Diencephalon (tissue), 2 donors: ENCODE results near the genes TRIM37, TUBD1 and TBX2.

- RAMPAGE, long total RNA: no peak
Observed at GRCh38 chr17:58515775-58516212, 1.4 kb upstream of the MTMR4 start.

GRCh38 chr17:58520825-58521252 lies 6.4 kb upstream of the MTMR4 start:
- RAMPAGE, long total RNA: no peak

DNA sequence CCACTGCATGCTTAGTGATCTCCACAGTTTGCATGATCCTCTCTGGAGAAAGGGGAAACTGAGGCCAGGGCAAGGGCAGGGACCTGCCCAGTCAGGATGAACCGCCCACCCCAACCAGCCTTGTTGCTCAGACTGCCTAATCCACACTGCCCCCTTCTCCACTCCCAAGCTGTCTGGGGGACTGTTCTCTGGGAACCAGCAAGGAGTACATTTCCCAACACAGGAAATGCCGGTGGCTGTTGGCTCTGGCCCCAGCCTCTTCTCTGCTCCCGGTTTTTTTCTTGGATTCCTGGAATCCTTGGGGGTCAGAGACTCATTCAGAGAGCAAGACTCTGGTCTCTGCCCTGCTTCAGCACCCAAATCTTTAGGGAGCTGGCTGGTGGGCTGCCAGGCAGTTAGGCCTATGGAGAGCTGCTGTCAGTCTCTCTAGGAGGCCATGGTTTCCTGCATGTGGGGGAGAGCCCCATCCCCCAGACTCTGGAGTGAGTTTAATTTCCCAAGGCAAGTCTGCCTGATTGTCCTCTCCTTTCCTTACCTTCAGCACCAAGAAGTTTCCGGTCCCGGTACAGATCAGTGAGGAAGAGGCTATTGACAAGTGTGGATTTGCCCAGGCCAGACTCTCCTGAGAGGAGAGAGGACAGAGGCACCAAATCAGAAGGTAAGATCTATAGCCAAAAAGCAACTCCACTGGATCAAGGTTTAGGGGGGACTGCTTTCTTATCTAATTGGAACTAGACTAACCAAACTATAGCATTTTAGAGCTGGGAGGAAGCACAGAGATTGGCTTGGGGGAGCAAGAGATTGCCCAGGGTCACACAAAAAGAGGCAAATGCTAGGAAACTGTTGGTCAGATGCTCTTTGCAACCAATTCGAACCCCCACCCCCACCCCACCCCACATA lies 11.0 kb upstream of the MTMR4 start:
- RAMPAGE, long total RNA: no peak

DNA sequence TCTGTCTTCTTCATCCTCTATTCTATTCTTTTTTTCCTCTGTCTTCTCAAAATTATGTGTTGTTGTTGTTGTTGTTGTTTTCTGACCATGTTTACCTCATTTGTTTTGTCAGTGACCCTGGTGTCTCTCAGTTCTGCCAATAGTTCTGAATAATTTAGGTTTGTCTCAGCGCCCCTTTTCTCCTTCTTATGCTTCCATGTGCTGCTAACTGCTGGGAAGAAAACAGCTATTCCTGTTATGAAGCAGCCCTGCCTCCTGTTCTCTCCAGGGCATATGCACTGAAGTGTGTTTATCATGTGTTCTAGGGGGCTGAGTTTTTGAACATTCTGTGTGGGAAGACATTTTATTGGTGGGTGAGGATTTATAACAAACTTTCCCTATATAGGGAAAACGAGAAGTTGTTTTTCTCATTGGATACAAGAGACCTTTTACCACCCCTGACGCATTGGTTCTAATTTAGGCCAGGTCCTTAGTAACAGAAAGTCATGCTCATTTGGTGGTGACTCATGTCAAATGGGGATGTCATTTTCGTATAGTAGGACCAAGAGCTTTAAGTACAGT lies 135.7 kb downstream of the TRIM37 start:
- RAMPAGE, long total RNA: no peak

DNA sequence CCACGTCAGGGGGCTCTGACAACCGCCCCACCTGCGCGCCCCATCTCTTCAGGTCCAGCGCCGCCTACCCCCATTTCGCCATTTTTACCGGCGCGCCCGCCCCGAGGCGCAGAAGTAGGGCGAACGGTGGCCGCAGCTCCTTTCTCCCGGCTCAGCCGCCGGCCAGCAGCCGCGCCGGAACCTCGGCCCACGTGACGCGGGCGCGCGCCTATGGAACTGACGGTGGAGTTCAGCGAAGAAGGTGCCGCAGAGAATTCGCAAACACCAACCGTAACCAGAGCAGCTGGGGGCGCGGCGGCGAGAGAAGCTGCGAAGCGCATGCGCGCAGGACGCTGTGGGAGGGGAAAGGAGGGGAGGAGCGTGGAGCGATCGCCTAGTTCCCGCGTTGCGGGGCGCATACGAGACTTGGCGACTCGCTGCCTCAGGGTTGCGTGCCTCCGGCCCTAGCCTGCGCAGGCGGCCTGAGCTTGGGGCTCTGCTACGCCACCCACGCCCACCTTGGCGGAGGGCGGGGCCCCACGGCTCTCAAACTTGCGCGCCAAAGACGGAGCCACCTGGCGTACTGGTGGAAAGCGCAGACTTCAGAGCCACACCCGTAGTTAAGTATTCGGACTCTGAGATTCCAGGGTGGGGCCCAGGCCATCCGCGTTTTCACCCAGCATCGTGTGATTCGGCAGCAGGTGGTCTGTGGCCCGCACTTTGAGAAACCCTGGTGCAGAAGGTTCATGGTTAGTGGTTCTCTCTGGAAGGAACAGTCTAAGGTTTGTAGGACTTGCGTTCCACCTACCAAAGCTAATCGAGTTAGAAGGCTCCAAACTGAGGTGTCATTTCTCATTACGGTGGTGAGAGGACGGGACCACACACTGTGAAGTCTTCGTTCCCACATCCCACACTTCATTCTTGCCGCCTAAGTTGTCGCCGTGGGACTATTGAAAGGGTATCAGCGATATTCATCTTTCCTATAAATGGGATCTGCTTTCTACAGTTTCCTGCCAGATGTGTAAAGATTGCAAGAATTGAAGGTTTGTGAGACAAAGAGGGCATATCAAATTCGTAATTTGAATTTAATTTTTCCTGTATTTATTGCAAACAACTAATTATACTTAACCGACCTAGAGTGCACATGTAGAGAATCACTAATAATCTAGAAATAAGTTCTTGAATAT lies at the start of gene TRIM37:
TSS of gene TRIM37 (minus strand) at position 311 of the 1,166 bp plus-strand sequence.
- RAMPAGE, long total RNA: start-site peak on the minus strand centred at position 152 of the sequence, 101 bp wide, 1,636 and 967 reads in 2 replicates; start-site peak on the plus strand centred at position 431 of the sequence, 181 bp wide, 12 and 26 reads in 2 replicates

- RAMPAGE, long total RNA: no peak
Observed at GRCh38 chr17:59315886-59316160, 15.6 kb upstream of the YPEL2 start.

DNA sequence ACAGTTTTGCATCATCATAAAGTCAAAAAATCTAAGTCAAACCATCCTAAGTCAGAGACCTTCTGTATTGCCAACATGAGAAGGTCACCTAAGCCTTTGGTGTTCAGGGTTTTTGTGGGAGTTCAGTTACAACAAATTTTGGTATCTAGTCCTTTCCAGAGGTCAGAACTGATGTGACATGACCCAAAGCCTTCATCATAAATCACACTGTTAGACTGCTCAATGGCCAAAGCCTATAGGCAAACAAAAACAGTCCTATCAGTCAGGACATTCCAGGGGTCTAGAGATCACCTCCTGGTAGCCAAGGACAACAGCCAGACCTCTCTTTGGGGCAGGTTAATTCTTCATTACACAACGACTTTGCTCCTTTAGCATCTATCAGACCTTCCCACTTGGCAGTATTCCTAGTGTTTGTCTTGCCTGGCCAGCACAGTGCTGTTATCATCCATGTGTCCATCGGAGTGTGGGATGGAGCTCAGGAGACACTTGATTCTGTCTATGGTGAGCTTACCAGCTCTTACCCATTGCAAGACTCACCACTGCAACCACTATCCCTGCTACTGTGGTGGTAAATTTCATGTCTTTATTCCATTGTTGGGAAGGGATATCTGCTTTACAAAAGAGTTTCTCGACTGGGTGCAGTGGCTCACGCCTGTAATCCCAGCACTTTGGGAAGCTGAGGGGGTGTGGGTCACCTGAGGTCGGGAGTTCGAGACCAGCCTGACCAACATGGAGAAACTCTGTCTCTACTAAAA lies 95.6 kb upstream of the DHX40 start:
- RAMPAGE, long total RNA: no peak

- RAMPAGE, long total RNA: no peak
Observed at GRCh38 chr17:59693402-59694576, 13.4 kb downstream of the PTRH2 start.

- RAMPAGE, long total RNA: no peak
Observed at GRCh38 chr17:59696997-59697471, 10.2 kb downstream of the PTRH2 start.

DNA sequence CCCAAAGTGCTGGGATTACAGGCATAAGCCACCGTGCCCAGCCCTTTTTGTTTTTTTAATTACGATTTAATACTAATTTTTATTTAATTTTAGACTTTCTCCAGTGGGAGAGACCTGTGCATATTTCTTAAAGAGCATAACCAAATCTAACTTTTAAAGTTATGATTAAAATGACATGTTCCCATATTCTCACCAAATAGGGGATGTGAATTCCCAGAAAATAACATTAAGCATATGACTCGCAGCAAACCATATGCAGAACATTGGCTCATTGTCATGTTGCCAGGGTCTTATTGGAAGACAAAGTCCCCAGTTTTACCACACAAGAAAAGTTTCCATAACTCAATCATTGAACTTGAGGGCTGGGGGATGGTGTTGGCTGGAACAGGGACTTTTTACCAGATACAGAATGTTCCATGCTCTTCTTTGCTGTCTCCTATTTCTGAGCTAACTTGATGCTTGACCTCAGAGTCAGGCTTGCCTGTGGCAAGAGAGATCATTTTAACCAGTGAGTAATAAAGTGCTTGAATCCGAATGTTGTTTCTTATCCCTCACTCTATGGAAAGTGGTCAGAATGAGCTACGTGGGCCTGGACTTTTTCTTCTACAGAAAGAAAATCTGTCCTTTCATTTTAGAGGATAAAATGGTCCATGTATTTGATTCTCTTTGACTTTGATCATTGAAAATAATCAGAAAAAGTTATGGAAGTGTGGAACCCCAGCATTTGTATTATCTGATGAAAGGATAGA lies 67.2 kb downstream of the TUBD1 start:
- RAMPAGE, long total RNA: no peak

GRCh38 chr17:59847384-59848227 lies 45.1 kb downstream of the TUBD1 start:
- RAMPAGE, long total RNA: no peak

DNA sequence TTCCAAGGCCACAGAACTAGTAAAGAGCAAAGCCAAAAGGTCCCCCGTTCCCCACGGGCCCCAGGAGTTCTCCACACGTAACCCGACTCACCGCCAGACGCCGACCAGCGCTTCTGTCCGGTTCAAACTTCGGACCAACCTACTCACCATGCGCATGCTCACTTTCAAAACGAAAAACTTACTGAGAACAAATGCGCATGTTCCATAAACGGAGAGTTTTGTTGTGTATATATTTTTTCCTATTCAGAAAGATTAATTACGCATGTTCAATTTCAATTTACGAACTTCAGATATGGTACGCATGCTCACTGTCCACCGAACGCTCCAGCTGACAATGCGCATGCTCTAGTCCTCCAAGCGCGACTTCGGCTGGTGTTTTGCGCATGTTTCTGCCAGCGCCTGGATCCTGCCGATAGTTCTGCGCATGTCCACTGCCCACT lies at the start of gene TUBD1:
TSS of gene TUBD1 (minus strand) at position 338 of the 440 bp plus-strand sequence.
- RAMPAGE, long total RNA: start-site peak on the minus strand centred at position 289 of the sequence, 58 bp wide, 32 and 33 reads in 2 replicates

- RAMPAGE, long total RNA: no peak
Observed at GRCh38 chr17:59958597-59959544, 5.7 kb downstream of the RNFT1 start.

DNA sequence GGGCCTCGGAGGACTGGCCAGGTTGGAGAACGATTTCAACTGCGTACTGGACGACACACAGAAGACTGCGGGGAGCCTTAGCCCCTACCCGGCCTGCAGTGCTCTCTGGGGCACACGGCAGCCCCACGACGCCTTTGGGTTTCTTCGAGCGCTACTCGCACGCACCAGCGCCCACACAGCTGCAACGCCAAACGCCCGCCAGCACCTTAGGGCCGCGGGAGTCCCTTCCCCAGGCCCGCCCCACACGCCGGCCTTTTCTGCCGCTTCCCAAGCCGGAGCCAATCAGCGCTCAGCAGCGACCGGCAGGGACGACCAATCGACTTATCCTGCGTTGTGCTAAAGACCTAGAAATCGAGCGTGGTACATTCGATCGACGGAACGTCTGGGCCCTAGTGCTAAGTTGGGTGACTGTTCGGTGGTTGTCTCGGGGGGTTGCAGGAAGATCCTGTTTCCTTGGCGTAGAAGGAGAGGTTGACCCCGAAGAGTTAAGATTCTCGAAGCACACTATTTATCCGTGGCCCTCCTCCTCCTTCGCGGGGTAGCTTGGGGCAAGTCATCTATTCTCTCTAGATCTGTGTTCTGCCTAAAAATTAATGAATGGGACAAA lies 14.2 kb upstream of the CA4 start:
- RAMPAGE, long total RNA: no peak

DNA sequence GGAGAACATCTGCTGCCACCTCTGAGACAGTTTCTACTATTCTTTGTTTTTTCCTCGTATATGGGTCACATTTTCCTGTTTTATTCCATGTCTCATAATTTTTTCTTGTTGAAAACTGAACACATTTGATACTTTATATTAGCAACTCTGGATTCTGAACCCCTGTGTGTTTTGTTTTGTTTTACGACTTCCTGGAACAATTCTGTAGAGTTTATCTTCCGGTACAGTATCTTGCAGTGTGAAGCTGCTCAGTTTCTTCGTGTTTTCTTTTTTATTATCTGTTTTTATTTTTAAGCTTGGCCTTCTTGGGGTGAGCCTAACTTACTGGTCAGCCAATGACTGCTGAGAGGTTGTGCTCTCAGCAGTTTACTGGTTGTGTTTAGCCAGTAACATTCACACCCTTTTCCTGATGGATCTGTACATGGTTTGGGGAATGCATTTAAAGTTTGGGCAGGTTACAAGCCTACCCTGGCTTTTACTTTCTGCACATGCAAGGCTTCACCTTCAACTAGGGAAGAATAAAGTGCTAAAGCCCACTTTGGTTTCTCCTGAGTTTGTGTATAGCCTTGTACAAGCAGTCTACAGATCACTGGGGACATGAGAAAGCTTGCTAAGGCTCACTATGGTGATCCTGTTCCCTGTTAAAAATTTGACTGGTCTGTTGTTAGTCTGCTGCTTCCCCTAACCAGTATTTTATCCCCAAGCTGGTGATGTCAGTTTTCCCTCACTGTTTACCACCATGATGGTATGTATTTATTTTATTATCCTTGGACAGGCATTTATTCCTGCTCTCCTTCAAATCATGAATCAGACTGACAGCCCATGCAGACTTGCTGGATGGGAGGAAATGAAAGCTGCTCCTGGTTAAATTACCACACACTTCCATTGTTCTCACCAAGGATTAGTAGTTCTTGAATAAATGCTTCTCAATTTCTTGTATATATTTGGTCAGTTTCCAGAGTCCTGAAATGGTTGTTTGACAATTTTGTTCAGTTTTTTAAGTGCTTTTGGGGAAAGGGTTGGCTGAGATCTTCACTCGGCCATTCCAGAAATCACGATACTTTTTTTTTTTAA lies 99.4 kb downstream of the CA4 start:
- RAMPAGE, long total RNA: no peak

DNA sequence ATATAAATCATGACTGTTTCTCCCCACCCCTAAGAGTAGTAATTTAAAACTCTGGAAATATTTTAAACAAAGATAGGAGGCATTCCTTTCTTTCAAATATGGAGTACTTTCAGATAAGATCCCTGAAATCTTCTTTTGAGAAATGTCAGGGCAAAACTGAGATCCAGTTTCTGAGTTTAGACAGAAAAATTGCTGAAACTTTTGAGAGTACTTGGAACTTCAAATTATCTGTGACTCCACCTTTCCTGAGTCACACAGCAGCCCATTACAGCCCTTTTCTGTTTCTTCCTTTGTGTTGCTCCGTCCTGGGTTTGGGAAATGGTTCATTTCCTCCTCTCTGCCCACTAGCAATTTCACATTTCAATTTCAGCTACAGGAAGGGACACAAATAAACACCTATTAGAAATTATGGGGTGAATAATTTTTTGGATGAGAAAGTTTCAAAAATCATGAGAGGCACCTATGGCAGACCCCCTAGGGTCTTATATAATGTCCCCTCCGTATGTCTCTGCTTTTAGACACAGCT lies 28.8 kb upstream of the PPM1D start:
- RAMPAGE, long total RNA: no peak

- RAMPAGE, long total RNA: no peak
Observed at GRCh38 chr17:60576928-60577410, 23.0 kb upstream of the PPM1D start.

GRCh38 chr17:61005422-61005718 lies 327.7 kb downstream of the BCAS3 start:
- RAMPAGE, long total RNA: no peak

DNA sequence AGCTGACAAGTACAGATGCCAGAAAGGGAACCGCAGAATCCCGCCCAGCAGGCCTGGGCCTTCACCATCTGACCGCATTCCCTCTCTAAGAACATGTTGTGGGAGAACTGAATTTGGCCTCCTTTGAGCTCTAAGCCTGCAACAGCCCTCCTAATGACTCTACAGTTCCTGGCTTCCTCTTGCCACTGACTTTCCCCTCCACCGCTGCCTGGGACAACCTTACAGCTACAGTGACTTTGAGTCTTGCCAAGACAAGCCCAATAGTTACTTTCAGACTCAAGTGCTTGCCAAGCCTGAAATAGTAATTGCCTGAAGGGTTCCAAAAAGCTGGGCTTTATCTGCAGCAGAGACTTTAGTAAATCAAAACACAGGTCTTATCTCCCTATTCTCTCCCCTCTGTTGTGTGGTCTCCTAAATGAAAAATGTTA lies 85.3 kb upstream of the TBX2 start:
- RAMPAGE, long total RNA: no peak

DNA sequence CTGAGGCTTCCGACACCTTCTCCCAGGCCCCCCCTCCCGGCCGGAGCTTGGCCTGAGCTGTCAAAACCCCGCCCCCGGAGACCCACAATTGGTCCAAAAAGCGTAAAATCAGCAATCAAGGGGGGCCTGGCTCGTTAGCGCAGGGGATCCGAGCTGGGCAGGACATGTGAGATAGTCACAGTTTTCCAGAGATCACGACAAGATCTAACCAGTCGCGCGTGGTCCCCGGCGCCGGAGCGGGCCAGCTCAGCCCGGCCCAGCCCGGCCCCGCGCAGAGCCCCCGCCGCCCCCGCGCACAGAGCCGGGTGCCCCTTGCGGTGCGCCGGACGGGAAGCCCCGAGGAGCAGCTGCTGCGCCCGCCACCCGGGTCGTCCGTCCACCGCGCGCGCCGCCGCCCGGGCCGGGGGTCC lies at the start of gene TBX2:
TSS of gene TBX2 (plus strand) at position 134 of the 410 bp plus-strand sequence.
- RAMPAGE, long total RNA: no peak